ENCODE results near the gene CDX2.

DNA sequence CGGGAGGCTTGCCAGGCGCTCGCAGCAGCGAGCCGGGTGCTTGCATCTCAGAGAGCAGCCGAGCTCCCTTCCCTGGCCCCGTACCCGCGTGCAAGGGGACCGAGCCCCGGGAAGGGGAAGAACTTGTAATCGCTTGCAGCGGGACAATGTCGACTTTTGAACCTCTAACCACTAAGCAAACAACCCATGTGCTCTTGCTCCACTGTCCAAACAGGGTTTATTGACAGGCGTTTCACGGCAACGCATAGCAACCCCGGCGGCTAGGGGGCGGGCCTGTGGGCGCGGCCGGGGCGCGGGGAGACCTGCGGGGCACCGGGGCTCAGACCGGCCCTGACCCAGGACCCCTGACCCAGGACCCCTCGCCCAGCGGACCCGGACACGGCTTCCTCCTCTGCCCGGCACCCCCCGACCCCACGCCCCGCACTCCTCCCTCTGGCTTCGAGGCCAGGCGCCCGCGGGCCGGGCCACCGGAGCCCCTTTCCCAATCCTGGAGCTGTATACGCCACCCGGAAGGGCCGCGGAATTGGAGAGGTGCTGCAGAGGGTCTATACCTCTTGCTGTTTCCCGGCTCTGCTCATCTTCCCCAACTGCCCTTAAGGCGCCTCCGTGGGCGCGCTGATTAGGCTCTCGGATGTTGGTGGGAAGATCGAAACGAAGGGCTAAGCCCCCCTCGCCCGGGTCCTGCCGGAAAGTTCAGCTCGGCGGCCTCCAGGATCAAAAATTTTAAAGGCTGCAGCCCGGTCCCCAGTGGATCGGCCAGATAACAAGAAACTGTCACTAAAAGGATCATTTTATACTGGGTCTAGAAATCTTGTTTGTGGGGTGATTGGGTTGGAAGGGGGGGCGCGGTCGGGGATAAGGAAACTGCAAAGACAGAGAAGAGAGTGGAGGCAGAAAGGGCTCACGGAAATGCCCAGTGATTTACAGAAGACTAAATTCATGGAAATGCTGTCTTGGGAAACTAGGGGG lies 8.1 kb downstream of the CDX2 start:
- PRO-cap, 2 experiments, result no peak in any of the 2 experiments
- RAMPAGE, long total RNA, 5 experiments, result no peak in any of the 5 experiments

DNA sequence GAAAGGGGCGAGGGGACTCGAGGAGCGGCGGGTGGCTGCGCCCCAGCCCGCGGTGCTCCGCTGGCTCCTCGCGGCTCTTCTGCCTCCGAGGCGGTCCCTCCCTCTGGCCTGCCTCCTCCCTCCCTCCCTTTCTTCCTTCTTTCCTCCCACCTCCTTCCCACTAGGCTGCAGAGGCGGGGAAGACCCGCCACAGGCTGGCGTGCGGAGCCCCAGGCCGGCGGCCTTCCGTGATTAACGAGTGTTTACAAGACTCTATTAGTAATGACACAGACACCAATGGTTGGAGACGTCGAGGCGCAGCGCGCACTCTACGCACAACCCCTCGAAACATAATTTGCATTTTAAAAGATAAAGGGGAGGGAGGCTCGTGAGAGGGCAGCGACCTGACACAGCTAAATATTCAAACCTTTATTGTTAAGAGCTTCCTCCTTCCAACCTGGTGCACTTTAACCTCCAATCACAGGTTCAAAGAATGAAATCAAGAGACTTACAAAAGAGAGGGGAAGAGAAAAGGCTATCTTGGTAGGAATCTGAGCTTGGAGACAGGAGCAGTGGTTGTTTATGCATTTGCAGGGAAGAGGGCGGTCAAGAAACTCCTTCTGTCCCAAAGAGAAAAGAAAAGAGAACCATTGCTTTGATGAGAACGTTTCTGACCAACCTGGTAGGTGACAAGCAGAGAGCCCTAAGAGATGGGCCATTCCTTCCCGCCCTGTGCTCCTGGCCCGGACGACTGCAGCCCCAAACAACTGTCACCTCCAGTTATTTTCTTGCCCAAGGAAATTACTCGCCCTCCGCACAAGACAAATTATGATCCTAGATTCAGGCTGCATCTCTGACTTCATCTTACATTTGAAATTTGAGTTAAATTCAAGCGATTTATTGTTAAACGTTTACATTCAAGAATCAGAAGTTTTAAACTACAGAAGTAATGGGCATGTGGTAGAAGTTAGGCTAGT lies at the start of gene CDX2:
Gene CDX2, minus strand, starts transcription at position 233 of the 956 bp plus-strand sequence.
- PRO-cap, 2 experiments, result peak in 1 of 2 experiments; most common minus-strand start position 79 of the sequence (in 1)
- RAMPAGE, long total RNA, 5 experiments, result no peak in any of the 5 experiments

- PRO-cap, 2 experiments, result no peak in any of the 2 experiments
- RAMPAGE, long total RNA, 5 experiments, result no peak in any of the 5 experiments
Measured at GRCh38 chr13:27980275-27981625, 7.7 kb downstream of the URAD start.

GRCh38 chr13:28138023-28138298 lies 384 bp upstream of the PAN3 start:
- PRO-cap, 2 experiments, result peak in 2 of 2 experiments; most common plus-strand start chr13:28138224 (in 2); most common minus-strand start chr13:28138150 (in 2)
- RAMPAGE, long total RNA, 5 experiments, result start-site peak on the plus strand in 1 of 5 experiments, at chr13:28138063-28138345 at its widest, 49 reads per replicate; start-site peak on the minus strand in 1 of 5 experiments, at chr13:28138121-28138174 at its widest, 16 reads per replicate

DNA sequence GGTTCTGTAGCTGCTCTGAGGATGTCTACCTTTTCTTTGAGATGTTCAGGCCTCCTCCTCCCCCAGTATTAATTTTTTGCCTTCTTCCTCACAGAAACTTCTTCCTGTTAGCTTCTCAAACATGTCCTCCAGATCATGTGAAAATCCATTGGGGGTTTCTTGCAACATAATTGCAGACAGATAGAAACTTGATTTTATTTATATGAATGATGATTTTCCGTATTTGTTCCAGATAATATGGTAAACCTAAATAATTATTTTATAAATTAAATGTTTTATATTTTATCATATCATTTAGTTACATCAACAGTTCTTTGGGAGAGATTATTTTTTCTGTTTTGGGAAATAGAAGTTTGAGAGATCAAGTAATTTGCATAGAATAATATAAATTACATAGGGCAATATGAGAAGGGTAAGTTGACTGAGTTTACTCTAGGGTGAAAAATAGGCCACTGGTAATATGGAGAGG lies 45.7 kb downstream of the PAN3 start:
- PRO-cap, 2 experiments, result no peak in any of the 2 experiments
- RAMPAGE, long total RNA, 5 experiments, result no peak in any of the 5 experiments

GRCh38 chr13:28228369-28229161 lies 90.2 kb downstream of the PAN3 start:
- PRO-cap, 2 experiments, result no peak in any of the 2 experiments
- RAMPAGE, long total RNA, 5 experiments, result no peak in any of the 5 experiments

GRCh38 chr13:28527573-28528185 lies 32.8 kb upstream of the FLT1 start:
- PRO-cap, 2 experiments, result no peak in any of the 2 experiments
- RAMPAGE, long total RNA, 5 experiments, result no peak in any of the 5 experiments

DNA sequence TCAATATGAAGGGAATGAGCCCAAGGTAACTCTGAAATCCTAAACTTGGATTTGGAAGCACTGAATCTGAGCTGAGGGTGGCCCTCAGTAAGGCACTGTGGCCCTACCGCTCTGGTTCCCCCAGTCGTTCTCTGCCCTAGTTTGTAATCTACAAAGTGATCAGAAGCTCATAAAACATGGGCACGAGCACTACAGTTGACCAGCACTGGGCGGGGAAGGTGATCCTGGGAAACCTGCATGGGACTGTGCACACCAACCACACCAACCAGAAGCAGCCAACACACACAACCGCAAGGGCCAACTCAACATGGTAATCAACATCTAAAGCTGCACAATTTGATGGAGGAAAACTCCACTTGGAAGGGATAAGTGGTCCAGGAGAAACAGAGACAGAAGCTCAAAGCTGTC lies 22.9 kb downstream of the SLC7A1 start:
- PRO-cap, 2 experiments, result no peak in any of the 2 experiments
- RAMPAGE, long total RNA, 5 experiments, result no peak in any of the 5 experiments

DNA sequence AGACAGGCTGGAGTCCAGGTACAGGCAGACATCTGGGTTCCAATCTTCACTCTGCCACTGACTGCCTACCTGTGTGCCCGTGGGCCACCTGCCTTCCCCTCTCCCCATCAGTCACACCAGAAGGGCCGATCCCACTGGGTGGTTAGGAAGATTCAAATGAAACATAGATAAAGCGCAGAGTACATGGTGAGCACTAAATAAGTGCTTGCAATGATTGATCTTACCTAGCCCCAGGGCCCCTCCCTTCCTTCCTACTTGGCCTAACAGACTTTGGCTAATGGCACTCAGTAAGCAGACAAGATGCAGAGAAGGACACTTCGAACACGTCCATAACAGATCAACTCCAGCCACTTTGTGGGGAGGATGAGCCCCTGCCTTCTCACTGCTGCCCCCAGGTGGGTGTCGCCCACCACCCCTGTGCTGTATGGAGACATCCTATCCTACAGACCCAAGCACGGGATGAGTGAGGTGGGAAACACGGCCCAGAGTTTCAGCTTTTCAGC lies 5.7 kb downstream of the SLC7A1 start:
- PRO-cap, 2 experiments, result no peak in any of the 2 experiments
- RAMPAGE, long total RNA, 5 experiments, result no peak in any of the 5 experiments

GRCh38 chr13:29756794-29757297 lies 93.6 kb downstream of the UBL3 start:
- PRO-cap, 2 experiments, result no peak in any of the 2 experiments
- RAMPAGE, long total RNA, 5 experiments, result no peak in any of the 5 experiments

- PRO-cap, 2 experiments, result peak in 1 of 2 experiments; most common plus-strand start chr13:29846945 (in 1)
- RAMPAGE, long total RNA, 5 experiments, result no peak in any of the 5 experiments
Measured at GRCh38 chr13:29846744-29847214, 3.6 kb downstream of the UBL3 start.

GRCh38 chr13:29848906-29849349 lies 1.5 kb downstream of the UBL3 start:
- PRO-cap, 2 experiments, result peak in 2 of 2 experiments; most common plus-strand start chr13:29849142 (in 2); most common minus-strand start chr13:29849115 (in 2)
- RAMPAGE, long total RNA, 5 experiments, result no peak in any of the 5 experiments

- PRO-cap, 2 experiments, result no peak in any of the 2 experiments
- RAMPAGE, long total RNA, 5 experiments, result no peak in any of the 5 experiments
Measured at GRCh38 chr13:29865811-29866404, 15.5 kb upstream of the UBL3 start.

GRCh38 chr13:29906545-29907068 lies 56.2 kb upstream of the UBL3 start:
- PRO-cap, 2 experiments, result no peak in any of the 2 experiments
- RAMPAGE, long total RNA, 5 experiments, result no peak in any of the 5 experiments

DNA sequence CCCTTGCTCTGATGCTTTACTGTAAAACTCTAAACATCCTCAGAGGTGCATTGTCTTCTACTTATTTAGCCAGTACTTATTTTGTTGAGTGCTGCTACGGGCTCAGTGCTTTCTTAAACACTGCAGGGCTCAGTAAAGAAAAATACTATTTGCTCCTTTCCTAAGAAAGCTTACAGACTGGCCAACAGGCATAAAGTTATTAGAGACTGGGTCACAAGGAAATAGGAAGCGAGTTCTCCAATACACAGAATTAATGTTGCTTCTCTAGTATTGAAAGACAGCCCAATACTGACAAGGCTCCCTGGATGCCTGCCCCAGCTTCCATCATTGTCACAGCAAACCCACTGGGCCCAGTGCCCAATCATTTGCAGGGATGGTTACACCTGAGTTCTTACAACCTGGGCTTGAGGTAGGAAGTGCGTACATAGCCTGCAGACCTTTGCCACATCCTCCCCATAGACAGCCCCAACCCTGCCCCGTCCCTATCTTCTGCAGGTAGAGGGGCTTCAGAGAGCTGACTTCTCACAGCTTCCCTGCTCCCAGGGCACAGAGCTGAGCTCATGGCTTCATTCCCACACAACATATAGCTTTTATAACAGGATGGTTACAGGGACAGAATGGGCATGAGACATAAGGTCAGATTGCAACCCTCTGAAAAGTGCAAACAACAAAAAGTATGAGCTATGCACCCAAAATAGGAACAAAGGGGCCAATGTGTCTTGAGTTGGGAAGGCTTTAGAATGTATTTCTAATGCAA lies 108.0 kb upstream of the UBL3 start:
- PRO-cap, 2 experiments, result no peak in any of the 2 experiments
- RAMPAGE, long total RNA, 5 experiments, result no peak in any of the 5 experiments

- PRO-cap, 2 experiments, result no peak in any of the 2 experiments
- RAMPAGE, long total RNA, 5 experiments, result no peak in any of the 5 experiments
Measured at GRCh38 chr13:30148958-30149169, 158.5 kb downstream of the KATNAL1 start.

DNA sequence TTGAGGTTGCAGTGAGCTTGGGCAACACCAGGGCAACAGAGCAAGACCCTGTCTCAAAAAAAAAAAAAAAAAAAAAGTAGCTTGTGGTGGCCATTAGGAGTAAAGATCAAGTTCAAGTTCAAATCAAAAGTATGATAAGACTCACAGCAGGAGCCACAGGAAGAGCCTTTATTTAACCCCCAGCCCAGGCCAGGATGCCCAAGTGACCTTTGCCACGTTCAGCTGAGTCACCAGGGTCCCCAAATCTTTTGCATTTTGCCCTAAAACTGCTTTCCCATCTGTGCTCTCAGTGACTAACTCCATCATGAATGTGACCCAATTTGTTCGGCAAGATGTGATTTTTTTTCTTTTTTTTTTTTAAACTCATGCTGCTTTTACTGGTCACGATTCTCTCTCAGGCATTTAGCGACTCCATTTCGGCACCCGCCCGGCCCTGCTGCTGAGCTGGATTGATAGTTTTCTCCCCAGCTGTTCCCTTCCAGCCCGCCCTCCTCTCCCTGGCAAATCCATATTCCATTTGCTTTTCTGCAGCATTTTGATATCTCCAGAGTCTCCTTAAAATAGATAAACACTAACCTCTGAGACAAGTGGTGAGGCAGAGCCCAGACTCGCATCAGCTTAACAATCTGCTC lies 55.4 kb upstream of the KATNAL1 start:
- PRO-cap, 2 experiments, result peak in 1 of 2 experiments; most common minus-strand start position 306 of the sequence (in 1)
- RAMPAGE, long total RNA, 5 experiments, result no peak in any of the 5 experiments

DNA sequence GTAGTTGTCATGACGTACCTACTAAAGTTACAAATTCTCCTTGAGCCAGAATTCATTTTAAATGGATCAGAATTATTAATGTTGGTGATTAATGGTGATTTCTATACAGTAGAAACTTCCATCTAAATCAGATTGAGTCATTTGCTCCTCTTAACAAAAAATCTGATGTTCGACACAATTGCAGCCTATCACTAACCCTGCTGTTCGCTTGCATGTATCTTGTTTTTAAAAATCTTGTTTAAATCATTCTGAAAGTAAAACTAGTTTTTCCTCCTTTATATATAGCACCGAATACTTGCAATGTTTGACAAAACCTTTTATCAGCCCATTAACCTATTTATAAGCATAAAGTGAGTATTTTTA lies 6.4 kb downstream of the HMGB1 start:
- PRO-cap, 2 experiments, result no peak in any of the 2 experiments
- RAMPAGE, long total RNA, 5 experiments, result no peak in any of the 5 experiments

GRCh38 chr13:30714504-30715371 lies 20.6 kb upstream of the ALOX5AP start:
- PRO-cap, 2 experiments, result no peak in any of the 2 experiments
- RAMPAGE, long total RNA, 5 experiments, result no peak in any of the 5 experiments

DNA sequence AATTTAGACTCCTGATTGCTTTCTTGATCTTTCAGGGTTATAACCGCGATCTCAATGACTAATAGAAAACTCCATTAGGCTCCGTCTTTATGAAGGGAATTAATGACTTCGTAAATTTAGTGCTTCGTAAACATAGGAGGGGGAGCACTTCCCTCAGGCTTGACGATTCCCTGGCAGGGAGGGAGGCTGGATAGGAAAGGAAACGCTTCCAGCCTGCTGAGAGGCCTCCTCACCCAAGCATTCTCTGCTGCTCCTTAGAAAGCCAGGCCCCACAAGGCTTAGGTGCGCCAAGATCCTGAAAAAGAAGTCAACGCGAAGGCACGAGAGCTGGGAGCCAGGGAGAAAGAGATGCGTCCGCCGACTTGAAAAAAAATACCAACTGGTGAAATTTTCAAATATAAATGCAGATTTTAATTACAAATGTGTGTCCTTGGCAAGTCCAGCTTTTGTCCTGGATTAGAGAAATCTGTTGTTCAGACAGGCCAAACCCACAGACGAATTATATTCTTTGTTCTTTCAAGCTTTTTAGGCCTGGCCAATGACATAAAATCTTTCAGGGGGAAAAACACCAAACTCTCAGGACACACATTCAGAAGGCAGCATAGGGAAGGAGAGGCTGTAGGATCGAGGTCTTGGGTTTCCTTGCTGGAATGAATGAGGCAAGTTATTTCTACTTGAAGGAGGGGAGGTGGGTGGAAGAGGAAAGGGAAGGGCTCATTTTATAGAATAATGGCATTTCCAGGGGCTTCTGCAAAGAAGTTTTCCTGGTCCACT lies 64.1 kb downstream of the ALOX5AP start:
- PRO-cap, 2 experiments, result peak in 1 of 2 experiments; most common plus-strand start position 599 of the sequence (in 1); most common minus-strand start position 453 of the sequence (in 1)
- RAMPAGE, long total RNA, 5 experiments, result no peak in any of the 5 experiments